OCI-LY7 (cell line): ENCODE results near the gene E2F3.

- PRO-cap, result no peak
- RAMPAGE, long total RNA, result no peak
Measured at GRCh38 chr6:17851823-17852185, 135.6 kb downstream of the KIF13A start.

- PRO-cap, result no peak
- RAMPAGE, long total RNA, result no peak
Measured at GRCh38 chr6:17897664-17898126, 89.7 kb downstream of the KIF13A start.

DNA sequence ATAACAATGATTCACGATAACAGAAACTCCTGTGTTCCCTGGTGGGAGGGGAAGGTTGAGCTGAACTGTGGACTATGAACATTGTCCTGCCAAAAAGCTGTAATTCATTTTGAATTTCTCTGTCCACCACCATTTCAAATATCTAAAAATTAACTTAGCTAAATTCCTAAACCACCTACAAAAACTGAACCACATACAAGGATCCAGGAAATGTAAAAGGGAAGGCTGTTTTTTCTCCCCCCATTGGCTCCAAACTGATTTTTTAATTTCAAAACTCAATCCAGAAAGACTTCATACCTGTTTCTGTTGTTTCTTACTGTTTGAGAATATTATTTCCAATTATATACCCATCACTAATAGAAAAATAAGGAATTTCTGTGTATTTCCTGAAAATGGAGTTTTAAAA lies 7.5 kb downstream of the TPMT start:
- PRO-cap, result no peak
- RAMPAGE, long total RNA, result no peak

- PRO-cap, result no peak
- RAMPAGE, long total RNA, result no peak
Measured at GRCh38 chr6:18207099-18207816, 52.0 kb downstream of the KDM1B start.

GRCh38 chr6:18249350-18249549 lies 15.1 kb downstream of the DEK start:
- PRO-cap, result no peak
- RAMPAGE, long total RNA, result no peak

DNA sequence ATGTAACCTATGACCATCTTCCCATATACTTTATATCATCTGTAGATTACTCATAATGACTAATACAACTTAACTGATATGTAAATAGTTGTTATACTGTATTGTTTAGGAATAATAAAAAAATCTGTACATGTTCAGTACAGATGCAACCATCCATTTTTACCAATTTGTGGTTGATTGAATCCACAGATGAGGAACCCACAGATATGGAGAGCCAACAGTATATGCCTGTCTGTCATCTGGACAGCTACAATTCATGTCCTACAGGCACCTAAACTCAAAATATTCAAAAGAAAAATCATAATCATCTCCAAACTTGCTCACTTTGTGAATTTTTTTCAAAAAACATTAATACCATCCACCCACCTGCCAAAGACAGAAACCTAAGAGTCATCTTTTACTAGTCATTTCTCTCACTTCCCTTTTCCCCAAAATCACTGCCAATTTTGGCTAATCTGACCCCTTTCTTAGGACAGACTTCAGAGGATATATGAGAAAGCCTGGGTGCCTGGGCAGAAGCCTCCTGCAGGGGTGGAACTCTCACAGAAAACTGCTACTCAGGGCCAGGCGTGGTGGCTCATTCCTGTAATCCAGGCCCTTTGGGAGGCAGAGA lies 4.1 kb downstream of the DEK start:
- PRO-cap, result no peak
- RAMPAGE, long total RNA, result no peak

DNA sequence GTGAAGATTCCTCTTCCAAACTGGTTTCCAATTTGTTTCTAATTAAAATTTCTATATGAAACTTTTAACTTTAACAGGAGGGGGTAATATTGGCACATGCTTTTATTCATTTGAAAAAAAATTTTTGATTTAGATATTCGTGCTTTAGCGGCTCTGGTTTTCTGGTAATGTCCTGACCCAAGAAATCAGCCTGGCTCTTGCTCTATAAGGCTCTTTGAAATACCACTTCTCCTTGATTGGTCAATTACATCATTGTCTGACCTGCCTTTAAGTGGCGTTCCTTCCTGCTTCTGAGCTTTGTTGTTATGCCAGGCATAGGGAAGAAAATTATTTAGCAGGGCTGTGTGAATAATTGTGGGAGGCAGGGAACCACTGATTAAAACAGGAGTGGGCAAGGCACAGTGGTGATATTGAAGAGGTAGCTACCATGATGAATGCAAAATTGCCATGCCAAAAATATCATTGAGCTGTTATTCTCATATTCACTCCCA lies 3.9 kb downstream of the RNF144B start:
- PRO-cap, result bidirectional peak, plus-strand start at position 375 of the sequence, minus-strand start at position 169 of the sequence
- RAMPAGE, long total RNA, result no peak

GRCh38 chr6:18447405-18448595 lies 60.6 kb downstream of the RNF144B start:
- PRO-cap, result no peak
- RAMPAGE, long total RNA, result no peak

DNA sequence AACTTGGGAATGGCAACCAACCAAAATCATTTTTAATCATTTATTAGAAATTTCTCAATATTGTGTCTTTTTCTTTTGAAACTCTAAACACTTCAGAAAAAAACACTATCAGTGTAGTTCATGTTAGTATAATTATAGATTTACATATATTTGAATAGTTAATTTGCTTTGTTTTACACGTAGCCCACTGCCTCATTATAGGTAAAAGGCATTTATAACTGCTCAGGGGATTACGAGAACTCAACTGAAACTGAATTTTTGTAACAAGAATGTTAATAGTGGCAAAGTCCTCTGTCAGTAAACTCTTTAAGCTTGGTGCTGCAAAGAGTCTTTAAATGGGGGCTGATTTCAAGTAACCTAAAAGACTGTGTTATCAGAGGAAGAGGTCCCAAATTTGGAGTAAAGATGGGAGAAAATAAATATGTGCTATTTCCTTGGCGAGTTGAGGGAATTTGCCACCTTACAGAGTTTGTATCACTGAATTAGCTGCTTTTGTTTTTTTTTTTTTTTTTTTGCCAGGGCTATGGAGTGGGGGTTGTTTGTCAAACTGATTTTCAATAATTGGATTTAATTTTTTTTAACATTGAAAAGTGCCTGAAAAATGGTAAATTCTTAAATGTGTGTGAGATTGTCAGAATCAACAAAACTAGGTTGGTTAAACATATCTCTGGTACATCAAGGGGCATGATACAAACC lies 79.9 kb downstream of the RNF144B start:
- PRO-cap, result no peak
- RAMPAGE, long total RNA, result no peak

GRCh38 chr6:19153396-19153902 lies 683.7 kb upstream of the ID4 start:
- PRO-cap, result no peak
- RAMPAGE, long total RNA, result no peak

- PRO-cap, result no peak
- RAMPAGE, long total RNA, result no peak
Measured at GRCh38 chr6:19764818-19765021, 72.5 kb upstream of the ID4 start.

DNA sequence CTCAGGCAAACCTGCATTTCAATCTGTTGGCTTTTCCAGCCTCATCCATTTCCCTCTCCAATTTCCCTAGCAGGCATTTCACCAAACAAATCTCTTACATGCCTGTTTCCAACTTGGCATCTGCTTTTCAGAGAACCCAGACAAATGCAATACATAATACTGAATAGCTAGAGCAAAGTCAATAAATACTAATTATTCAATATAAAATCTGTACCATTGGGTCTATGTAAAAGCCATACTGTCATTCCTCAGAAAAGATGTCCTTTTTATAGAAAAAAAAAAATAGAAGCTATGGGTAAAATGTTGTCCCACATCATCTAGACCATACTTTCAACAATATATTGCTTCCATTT lies 78.2 kb downstream of the MBOAT1 start:
- PRO-cap, result no peak
- RAMPAGE, long total RNA, result no peak

- PRO-cap, result no peak
- RAMPAGE, long total RNA, result no peak
Measured at GRCh38 chr6:20334306-20334825, 67.3 kb upstream of the E2F3 start.

- PRO-cap, result bidirectional peak, plus-strand start at chr6:20401879, minus-strand start at chr6:20401540; bidirectional peak, plus-strand start at chr6:20402491, minus-strand start at chr6:20402554
- RAMPAGE, long total RNA, result no peak
Measured at GRCh38 chr6:20401643-20402691, at the start of gene E2F3. Gene E2F3 (plus strand): TSS chr6:20401879.

GRCh38 chr6:20468443-20469274 lies 65.6 kb upstream of the CDKAL1 start:
- PRO-cap, result no peak
- RAMPAGE, long total RNA, result no peak

- PRO-cap, result no peak
- RAMPAGE, long total RNA, result no peak
Measured at GRCh38 chr6:20491036-20492409, 42.7 kb upstream of the CDKAL1 start.

DNA sequence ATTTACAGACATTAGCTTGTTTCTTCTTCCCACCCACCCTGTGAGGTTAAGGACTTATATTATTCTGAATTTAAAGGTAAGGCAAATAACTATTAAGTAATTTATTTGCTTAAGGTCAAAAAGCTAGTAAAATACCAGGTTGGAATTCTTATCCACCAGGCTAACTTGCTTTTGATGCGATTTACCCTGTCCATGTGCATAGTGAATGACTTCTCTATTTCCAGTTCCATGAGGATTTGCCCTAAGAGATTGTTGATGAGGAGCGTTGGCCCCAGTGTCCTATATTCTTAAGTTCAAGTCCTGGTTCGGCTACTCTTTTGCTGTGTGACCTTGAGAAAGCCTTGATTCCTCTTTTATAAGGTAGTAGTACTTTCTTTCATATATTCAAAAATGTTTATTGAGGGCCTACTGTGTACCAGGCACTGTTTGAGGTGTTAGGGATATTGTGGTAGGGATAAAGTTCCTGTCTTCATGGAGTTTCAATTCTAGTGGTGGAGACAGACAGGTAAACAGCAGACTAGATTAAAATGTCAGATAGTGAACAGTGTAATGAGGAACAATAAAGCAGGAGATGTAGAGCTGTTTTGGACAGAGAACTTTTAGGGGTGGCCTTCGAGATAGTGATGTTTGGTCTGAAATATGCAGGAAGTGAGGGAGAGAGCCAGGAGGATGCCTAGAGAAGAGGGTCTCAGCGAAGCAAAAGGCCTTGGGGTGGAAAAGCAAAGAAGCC lies 286.3 kb downstream of the CDKAL1 start:
- PRO-cap, result no peak
- RAMPAGE, long total RNA, result no peak

- PRO-cap, result no peak
- RAMPAGE, long total RNA, result no peak
Measured at GRCh38 chr6:20879373-20879854, 345.2 kb downstream of the CDKAL1 start.

DNA sequence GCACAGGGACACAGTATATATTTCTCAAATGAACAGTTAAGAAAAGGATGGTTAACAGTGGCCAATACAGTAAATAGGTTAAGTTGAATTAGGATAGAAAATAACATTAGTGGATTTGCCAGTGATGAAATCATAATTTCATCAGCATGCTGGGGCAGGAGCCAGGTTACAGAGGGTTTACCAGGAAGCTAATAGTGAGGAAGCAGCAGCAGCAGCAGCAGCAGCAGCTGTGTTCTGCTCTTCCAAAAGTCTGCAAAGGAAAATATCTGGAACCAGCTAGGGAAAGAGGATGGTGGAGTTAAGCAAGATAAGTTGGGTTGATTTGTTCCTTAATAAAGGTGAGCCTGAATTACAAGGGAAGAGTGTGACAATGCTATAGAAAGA lies 499.5 kb downstream of the CDKAL1 start:
- PRO-cap, result no peak
- RAMPAGE, long total RNA, result no peak

DNA sequence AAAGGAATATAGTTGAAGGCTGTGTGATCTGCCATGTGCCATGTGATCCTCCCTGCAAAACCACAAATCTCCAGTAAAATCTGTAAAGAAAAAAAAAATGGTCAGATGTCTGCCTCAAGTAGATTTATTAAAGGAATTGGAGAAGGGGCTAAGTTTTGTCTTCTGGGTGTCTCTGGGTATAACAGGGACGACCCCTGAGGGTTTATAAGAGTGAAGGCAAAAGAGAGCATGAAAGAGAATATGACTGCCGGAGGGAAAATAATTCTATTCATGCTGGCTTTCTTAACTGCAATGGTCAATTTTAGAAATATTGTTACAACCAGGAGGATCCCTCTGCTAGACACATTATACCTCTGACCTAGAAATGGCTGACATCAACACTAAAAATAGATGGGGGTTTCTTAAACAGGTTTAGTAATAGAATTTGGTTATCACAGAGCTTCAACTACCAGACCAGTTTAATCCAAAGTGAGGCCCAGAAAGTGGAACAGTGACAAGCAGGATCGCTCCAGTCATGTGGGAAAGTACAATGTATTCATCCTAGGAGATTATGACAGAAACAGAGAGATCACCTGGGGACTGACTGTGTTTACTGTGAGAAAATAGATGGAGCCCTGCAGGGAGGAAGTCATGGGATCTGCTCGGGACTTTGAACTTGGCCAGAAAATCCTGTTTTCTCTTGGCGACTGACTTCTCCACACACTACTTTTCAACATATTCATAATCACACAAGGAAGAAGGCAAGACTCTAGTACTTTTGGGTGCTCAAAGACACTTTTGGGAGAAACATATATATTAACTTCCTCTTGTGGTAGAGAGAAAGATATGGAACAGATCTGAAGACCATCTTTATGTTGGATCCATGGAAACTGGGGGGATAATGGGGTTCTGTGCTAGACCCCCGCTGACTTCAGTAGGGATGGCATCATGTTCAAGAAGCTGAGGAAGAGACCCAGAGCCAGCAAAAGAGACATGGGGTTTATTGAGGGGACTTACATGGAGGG lies 238.8 kb upstream of the SOX4 start:
- PRO-cap, result no peak
- RAMPAGE, long total RNA, result no peak